ENCODE results near the genes COL4A4 and SCYGR8.

- PRO-cap = no peak
- RAMPAGE, long total RNA, 2 experiments = no peak in any of the 2 experiments
These were observed 94.6 kb downstream of the DOCK10 start for GRCh38 chr2:224947555-224948092.

GRCh38 chr2:224973691-224974096 is 68.6 kb downstream of the DOCK10 start:
- PRO-cap = no peak
- RAMPAGE, long total RNA, 2 experiments = no peak in any of the 2 experiments

- PRO-cap = no peak
- RAMPAGE, long total RNA, 2 experiments = no peak in any of the 2 experiments
These were observed 63.4 kb downstream of the NYAP2 start for GRCh38 chr2:225462839-225463305.

GRCh38 chr2:226137357-226137658 is 662.3 kb downstream of the IRS1 start:
- PRO-cap = no peak
- RAMPAGE, long total RNA, 2 experiments = no peak in any of the 2 experiments

DNA sequence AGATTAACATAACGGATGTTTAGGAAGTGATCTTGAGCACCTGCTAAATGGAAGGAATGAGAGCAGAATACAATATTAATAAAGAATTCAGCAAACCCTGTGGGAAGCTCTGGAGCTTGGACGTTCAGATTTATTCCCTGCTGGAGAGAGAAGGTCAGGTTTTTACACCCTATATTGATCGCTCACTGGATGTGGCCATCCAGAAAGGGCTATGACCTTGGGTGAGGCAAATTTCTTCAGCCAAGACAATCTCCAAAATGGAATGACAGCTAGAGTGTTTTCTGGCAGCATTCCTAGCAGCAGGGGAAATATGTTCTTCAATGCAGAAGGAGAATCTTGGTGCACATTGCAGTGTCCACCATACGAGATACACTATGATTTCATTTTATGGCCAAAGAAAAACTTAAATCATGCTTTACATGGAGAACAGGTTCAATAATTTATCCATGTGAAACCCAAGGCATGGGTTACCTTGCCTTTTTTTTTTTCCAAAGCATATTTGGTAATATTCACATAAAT is 288.2 kb downstream of the IRS1 start:
- PRO-cap = no peak
- RAMPAGE, long total RNA, 2 experiments = no peak in any of the 2 experiments

- PRO-cap = bidirectional peak, plus-strand start at chr2:226660822, minus-strand start at chr2:226660709
- RAMPAGE, long total RNA, 2 experiments = no peak in any of the 2 experiments
These were observed 139.0 kb downstream of the IRS1 start for GRCh38 chr2:226660529-226661080.

GRCh38 chr2:226794930-226796001 is 4.4 kb downstream of the IRS1 start:
- PRO-cap = bidirectional peak, plus-strand start at chr2:226795070, minus-strand start at chr2:226795035; bidirectional peak, plus-strand start at chr2:226795794, minus-strand start at chr2:226795684
- RAMPAGE, long total RNA, 2 experiments = no peak in any of the 2 experiments

DNA sequence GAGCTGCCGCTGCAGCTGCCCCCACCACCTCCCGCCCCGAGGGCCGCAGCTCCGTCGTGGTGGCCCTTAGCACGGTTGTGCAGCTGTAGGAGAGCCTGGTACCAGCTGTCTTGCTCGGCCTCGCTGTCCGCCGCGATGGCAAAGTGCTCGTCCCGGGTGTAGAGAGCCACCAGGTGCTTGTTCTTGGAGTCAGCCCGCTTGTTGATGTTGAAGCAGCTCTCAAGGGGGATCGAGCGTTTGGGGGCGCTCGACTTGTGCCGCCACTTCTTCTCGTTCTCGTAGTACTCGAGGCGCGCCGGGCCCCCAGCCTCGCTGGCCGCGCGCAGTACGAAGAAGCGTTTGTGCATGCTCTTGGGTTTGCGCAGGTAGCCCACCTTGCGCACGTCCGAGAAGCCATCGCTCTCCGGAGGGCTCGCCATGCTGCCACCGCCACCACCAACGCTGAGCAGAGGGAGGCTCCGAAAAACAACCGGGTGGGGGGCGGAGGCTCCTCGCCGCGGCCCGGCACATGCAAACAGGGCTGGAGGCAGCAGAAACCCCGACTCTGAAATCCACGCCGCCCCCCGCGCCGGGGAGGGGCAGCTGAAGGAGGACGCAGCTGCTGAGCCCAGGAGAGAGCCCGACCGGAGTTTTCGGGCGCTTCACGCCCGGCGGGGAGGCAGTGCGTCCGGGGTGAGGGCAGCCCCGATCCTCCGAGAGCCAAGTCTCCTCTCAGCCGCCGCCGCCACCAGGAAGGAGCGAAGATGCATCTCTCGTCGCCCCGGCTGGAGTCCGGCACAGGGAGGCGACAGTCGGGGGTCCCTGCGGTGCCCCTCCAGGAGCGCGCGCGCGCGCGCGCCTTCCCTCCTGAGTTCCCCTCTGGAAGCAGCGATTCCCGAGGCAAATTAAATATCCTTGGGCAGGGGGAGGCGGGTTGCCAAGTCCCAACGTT is 1.0 kb downstream of the IRS1 start:
- PRO-cap = bidirectional peak, plus-strand start outside the sequence, minus-strand start at position 860 of the sequence
- RAMPAGE, long total RNA, 2 experiments = no peak in any of the 2 experiments

GRCh38 chr2:226908999-226909718 is 73.3 kb downstream of the RHBDD1 start:
- PRO-cap = no peak
- RAMPAGE, long total RNA, 2 experiments = no peak in any of the 2 experiments

DNA sequence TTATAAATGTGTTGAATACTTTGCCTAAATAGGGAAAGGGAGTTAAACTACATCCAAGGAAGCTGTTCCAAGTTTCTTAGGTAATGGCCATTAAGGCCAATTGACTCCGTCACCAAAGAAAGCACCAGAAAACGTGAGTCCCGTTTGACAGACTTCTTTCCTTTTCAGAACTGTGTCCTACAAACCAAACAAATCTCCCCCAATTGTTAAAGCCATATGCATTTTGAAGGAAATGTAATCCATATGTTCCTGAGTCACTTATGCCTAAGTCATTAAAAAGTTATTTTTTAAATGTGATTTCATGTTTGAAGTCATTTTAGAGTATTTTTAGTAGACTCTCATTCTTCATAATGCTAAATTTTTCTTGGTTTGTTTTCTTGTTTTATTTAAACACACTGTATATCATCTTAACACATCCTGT is 133.6 kb downstream of the RHBDD1 start:
- PRO-cap = no peak
- RAMPAGE, long total RNA, 2 experiments = no peak in any of the 2 experiments

GRCh38 chr2:227163821-227164866 is at the start of gene COL4A4:
Gene COL4A4 (minus strand): TSS chr2:227164205.
- PRO-cap = bidirectional peak, plus-strand start at chr2:227164342, minus-strand start at chr2:227164231; bidirectional peak, plus-strand start at chr2:227164624, minus-strand start at chr2:227164559
- RAMPAGE, long total RNA, 2 experiments = start-site peak on the minus strand in 1 of 2 experiments, at chr2:227164051-227164559 at its widest, 8 to 21 reads per replicate

GRCh38 chr2:227370619-227371333 is 8.3 kb downstream of the TM4SF20 start:
- PRO-cap = bidirectional peak, plus-strand start at chr2:227371152, minus-strand start at chr2:227370917
- RAMPAGE, long total RNA, 2 experiments = no peak in any of the 2 experiments

DNA sequence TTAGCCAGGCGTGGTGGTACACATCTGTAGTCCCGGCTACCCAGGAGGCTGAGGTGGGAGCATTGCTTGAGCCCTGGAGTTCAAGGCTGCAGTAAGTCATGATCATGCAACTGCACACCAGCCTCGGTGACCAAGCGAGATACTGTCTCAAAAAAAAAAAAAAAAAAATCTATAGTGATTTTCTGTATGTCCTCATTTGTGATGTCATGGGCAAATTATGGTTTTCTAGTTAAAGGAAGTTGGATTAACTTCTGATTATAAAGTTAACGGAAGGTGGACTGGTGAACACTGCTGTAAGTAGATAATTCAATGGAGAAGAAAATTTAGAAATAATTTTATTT is 23.4 kb downstream of the AGFG1 start:
- PRO-cap = no peak
- RAMPAGE, long total RNA, 2 experiments = no peak in any of the 2 experiments

DNA sequence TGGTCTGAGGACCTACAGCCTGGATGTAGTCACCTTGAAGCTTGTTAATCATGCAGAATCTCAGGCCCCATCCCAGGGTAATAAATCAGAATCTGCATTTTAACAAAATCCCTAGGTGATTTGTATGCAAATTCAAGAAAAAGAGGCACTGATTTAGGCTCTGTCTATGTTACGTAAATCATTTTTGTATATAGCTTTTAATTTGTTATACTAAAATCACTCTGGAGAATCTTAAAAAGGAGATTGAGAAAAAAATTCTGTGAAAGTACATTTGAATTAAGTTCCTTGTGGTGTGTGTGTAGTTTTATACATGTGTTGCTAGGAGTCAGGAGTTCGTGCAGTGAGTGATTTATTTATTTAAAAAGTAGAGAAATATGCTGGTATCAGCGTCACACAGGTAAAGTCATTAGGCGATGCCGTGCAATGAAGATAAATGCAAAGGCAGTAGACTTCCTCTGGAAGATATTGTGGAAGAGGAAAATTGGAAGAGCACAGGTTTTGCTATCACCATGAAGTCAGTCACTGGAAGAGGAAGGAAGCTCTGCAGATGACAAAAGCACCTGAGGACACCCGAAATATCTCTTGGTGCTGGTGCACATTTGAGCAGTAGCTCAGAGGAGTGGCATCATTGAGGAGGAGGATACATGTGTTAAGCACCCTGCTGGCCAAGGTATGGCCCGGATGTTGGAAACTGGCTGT is 33.0 kb upstream of the SCYGR2 start:
- PRO-cap = no peak
- RAMPAGE, long total RNA, 2 experiments = no peak in any of the 2 experiments

- PRO-cap = no peak
- RAMPAGE, long total RNA, 2 experiments = no peak in any of the 2 experiments
These were observed at the start of gene SCYGR8 for GRCh38 chr2:227745572-227746001. Gene SCYGR8 (plus strand): TSS chr2:227745894.

DNA sequence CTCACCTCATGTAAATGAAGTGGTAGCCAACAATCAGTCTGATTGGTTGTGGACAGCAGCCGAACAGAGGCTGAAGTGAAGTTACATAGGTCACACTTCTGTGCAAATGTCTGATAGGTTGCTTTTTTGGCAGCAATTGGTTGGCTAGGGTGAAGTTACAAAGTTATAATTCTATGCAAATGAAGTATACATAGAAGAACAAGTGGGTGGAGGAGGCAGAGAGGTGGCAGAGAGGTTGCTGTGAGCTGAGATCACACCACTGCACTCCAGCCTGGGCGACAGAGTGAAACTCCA is 6.1 kb downstream of the SCYGR8 start:
- PRO-cap = no peak
- RAMPAGE, long total RNA, 2 experiments = no peak in any of the 2 experiments

DNA sequence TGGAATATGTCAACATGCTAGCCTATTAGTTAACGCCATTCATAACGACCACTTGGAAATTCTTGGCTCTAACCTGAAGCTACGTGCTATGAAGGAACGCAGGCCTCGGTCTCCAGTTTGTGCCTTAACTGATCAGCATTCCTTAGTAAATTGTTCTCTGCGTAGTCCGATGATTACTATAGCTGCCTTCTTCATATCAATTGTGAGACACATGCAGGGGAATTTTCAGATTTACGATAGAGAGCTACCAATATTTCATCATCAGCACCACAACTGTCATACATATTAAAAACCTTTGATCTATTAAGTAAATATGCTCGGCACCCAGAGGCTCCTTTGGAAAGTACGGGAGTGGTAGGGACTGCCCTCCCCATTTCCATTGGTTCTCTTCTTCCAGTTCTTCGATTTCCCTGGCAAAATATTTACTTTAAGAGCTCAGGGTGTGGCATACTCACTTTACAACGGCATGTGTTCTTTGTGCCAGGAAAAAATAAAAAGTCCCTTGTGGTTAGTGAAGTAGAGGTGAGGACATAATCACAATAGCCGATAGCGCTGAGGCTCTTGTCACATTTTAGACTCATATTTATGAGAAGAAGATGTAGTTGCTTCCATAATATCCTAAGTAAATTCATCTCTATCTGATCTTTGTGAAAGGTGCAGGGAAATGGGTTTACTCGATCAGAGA is 17.3 kb upstream of the CCL20 start:
- PRO-cap = no peak
- RAMPAGE, long total RNA, 2 experiments = no peak in any of the 2 experiments

DNA sequence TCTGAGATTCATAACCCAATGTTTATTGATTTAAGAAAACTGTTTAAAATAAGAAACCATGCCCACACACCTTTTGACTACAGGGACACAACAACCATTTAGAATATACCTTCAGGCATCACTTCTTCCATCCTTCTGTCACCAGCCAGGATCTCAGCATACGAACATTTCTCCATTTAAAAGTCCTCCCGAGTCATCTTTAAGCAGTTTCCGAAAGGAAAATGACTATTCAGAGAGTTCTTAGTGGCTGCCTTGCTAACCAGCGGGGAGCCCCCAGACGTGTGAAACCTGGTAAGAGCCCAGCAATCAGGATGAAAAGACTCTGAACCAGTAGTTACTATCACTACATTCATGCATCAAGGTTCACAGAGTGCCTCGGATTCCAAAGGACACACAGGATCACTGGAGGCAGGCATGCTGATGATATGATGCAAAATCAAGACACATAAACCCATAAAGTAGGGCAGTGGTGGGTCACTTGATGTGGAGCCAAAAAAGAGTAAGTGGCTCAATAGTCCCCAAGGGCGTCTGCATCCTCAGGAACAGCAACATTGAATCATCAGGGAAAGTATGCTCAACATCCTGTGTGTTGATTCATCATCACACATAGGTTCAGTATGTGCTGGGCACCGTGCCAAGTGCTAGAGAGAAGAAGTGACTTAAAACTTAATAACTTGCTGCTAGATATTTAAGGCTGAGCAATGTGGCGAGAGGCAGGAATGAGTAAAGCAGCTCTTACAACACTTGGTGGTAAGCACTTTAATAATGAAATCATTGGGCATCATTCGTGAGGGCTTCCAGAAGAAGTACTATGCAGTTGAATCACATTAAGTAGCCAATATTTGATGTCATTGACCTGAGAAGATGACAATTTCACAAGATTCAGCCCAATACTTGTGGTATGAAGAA is 4.4 kb downstream of the CCL20 start:
- PRO-cap = unidirectional peak, minus-strand start at position 419 of the sequence
- RAMPAGE, long total RNA, 2 experiments = no peak in any of the 2 experiments

DNA sequence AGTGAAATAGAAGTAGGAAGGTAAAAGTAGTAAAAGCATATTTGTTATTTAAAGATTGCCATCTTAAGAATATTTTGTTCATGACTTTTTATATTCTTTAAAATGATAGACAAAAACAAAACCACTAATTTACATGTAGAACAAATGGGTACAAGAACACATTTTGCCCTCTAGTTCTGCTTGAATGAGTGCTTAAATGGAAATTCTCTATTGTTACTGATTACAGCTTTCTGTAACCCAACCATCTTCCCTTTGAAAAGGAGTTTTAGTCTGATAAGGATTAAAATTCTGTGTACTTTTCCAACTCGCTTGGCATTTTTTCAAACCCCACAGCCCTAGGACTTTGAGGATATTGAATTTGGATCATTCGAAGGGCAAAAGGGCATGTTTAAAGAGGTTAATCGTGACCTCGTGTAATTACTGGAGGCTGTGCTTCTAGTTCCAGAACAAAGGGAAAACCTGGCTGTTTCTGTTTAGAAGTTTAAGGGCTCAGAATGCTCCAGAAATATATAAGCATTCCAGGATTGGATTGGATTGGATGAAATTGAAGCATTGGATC is 432.3 kb downstream of the PID1 start:
- PRO-cap = no peak
- RAMPAGE, long total RNA, 2 experiments = no peak in any of the 2 experiments

DNA sequence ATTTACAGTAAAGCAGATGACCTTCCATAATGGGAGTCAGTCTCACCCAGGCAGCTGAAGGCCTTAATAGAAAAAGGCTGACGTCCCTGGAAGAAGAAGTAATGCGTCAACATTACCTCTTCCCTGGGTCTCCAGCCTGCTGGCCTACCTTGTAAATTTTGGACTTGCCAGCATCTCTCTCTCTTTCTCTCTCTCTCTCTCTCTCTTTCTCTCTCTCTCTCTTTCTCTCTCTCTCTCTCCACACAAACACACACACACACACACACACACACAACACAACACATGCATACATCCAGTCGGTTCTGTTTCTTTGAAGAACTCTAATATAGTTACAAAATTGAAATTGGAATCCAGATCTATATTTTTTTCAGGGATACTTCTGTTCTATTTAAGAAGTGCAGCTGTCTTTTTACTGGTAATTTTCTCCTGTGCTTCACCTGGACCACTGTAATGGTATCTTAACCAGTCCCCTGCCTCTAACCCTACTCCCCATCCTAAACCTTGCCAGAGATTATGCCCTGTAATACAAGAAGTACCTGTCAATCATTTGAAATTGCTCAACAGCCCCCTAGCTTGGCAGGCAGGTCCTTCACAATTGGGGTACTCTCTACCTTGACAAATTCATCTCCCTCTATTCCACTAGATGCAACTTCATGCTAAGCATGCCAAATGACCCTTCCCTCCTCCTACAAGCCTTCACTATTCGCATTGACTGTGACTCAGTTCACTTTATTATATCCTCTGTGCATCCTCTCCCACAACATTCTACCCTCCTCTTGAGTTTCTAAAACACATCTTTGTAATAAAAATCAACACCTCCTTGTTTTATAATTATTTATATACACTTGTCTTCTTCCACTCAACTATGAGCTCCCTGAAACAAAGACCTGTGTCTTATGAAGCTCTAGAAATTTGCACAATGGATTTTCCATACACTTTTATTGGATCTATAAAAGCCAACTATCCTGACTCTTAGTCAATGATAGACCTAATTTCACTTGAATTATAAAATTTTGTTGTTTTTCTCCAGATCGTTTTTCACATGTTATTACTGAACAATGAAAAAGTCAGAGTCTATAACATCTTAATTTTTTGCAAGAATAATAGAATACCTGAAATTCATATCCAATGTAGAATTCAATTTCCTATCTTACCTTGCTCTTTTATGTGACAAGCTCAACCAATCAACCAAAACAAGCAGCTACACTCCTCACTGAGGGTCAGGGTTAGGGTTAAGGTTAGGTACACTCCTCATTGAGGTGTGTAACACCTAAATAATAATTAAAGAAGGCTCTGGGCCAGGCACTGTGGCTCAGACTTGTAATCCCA is 156.7 kb downstream of the PID1 start:
- PRO-cap = no peak
- RAMPAGE, long total RNA, 2 experiments = no peak in any of the 2 experiments

Measured in right atrium auricular region (tissue), 2 donors.